ENCODE data around the gene INSL6.

DNA sequence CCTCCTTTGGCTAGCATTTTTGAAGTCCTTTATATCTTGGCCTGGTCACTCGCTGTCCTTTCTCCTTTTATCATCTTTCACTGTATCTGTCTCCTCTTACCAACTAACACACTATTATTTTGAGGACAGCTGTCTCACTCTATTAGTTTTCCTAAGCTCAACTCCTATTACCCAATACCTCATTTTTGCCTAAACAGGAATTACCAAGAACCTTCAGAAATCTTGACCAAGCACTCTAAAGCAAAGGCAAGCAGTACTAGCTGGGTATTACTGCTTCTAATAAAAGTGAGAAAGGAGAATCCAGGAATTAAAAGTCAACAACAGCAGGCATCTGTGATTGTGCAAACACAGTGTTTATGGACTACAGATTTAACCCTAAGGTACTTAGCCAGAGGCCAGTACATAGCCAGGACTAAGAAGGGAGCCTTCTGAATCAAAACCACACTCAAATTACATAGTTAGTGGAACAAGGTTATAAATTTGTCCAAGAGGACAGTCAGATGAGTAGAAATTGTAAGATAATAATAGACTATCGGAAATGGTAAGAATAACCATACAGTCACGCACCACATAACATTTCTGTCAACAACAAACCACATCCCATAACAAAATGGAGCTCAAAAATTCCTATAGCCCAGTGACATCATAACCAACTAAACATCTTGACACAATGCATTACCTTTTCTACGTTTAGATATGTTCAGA is 8.3 kb downstream of the RFX3 start:
- PRO-cap = no peak

- PRO-cap = no peak
Measured at GRCh38 chr9:3740640-3741103, 214.9 kb upstream of the RFX3 start.

DNA sequence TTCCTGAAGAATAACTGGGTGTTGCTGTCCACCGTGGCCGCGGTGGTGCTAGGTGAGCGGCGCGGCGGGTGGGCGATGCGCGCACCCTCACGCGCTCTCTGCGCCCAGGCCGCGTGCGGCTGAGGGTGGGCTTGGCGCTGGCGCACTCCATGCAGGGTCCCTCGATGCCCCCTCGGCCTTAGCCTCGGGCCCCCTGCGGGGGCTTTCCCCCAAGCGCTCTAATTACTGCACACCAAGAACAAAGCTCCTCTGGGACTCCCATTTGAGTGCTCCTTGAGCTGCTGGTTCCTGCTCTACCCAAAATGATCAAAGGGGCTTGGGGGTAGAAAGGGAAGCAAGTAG is 422 bp downstream of the SLC1A1 start:
- PRO-cap = no peak

DNA sequence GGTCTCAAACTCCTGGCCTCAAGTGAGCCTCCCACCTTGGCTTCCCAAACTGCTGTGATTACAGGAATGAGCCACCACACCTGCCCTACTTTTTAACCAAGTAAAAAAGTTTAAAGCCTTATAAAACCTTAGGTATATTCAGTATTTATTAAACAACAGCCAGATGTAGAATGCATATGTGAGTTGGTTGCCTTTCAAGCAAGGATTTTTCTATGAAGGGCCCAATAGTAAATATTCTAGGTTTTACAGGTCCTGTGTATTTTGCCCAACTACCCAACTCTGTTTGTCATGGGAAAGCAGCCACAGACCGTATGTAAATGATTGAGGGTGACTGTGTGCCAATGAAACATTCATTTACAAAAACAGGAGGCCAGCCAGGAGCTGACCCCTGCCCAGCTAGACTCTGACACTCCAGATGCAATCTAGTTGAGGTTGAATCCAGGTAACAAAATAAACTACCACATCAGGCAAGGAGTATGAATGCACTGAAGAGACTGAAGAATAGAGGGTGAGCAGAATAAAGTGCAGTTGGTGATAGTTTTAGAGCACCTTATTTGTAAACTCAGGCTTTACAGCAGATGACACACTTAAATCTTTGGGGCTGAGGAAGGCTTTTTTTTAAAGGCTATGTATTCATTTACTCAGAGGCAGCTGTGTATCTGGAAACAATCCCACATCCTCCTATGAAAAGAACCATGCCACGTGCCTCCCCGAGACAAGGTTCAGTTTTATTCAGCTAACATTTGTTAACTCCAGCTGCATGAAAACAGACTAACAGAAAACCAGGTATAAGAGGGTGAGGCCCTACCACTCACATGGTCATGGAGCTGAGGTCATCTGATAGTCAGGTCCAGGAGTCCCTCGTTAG is 60.6 kb downstream of the SLC1A1 start:
- PRO-cap = no peak

GRCh38 chr9:4661360-4662073 is 577 bp upstream of the PLPP6 start:
- PRO-cap = no peak

DNA sequence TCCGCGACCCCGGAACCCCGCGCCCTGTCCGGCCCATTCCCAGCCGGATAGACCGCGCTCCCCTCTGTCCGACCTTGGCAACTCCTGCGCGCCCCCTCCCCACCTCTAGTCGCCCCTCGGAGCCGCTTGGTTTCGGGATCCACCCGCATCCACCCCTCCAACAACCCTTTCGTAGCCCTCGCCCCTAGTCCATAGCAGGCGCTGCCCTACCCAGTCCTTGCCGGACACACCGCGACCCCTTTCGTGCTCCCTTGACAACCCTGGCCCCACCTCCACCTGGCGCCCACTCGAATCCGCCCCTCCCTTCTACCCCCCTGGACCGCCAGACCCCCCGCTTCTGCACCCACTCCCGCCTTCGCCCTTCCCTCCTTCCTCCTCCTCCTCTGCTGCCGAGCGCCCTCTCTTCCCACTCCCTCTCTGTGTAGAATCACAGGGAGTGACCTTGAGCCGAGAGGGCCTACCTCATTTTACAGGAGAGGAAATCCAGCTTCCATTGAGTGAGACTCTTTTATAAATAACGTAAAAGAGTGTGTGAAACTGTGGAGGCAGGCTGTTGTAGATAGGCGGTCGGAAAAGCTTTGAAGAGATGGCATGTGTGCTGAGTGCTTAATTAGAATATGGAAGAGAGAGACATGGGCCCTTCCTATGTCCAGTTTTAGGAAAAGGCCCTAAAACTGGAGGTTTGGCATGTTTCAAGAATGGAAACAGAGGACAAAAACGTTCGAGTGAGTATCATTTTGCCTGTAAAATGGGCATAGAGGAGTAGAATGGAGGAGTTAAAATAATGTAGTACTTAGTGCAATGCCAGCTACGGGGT is 717 bp upstream of the AK3 start:
- PRO-cap = no peak

DNA sequence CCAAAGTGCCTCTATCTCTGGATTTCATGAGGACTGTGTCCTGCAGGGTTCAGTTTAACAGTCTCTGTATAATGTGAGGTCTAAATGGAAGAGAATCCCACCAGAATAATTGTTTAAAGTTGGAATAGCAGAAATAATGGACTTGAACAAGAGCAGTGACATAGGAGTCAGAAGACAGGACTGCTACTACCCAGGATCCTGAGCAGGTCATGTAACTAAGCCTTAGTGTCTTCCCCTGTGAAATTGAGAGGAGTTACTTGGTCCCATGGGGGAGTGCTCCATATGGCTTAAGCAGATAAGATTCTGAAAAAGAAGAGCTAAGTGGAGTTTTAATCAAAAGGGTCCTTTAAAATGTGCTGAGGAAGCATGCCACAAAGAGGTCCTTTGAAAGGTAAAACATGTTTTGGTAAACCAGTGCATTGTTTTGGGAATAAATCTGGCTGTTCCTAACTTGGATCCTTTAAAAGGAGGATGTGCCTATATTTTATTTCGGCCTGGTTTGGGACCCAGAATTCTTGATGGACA is 5.5 kb downstream of the RCL1 start:
- PRO-cap = no peak

GRCh38 chr9:4839406-4840446 is 47.0 kb downstream of the RCL1 start:
- PRO-cap = no peak

DNA sequence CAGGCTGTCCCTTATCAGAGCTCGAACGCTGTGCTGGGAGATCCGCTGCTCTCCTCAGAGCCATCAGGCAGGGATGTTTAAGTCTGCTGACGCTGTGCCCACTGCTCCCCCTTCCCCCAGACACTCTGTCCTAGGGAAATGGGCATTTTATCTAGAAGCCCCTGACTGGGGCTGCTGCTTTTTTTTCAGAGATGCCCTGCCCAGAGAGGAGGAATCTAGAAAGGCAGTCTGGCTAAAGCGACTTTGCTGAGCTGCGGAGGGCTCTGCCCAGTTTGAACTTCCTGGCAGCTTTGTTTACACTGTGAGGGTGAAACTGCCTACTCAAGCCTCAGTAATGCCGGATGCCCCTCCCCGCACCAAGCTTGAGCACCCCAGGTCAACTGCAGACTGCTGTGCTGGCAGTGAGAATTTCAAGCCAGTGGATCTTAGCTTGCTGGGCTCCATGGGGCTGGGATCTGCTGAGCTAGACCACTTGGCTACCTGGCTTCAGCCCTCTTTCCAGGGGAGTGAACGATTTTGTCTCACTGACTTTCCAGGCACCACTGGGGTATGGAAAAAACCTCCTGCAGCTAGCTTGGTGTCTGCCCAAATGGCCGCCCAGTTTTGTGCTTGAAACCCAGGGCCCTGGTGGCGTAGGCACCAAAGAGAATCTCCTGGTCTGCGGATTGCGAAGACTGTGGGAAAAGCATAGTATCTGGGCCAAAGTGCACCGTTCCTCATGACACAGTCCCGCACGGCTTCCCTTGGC is 83.3 kb upstream of the JAK2 start:
- PRO-cap = no peak

- PRO-cap = bidirectional peak, plus-strand start at chr9:4984821, minus-strand start at chr9:4984672
Measured at GRCh38 chr9:4984003-4984706, 917 bp upstream of the JAK2 start.

- PRO-cap = no peak
Measured at GRCh38 chr9:5134157-5134739, 51.2 kb downstream of the INSL6 start.

- PRO-cap = no peak
Measured at GRCh38 chr9:5134740-5136015, 50.3 kb downstream of the INSL6 start.

DNA sequence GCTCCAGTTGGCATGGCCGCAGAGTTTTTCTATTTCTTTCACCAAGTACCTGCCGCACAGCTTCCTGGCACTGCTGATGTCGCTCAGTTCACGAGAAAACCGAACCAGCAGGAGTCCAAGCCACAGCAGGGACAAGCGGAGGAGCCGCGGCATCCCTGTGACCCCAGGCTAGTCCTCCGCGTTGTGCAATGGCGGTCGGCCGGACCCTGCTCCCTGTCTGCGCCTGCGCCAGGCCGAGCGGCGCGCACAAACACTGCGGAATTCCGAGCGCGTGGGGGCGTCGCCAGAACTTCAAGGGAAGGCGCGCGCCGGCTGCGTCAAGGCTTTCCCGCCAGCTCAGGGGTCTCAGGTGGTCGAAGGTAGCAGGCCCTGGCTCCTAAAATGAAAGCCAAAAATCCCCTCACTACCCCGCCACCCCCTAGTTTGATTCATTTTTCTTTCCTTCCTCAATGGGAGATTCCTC is at the start of gene INSL6:
Gene INSL6 (minus strand): TSS at position 190 of the 463 bp plus-strand sequence.
- PRO-cap = no peak

- PRO-cap = no peak
Measured at GRCh38 chr9:5438290-5438753, 597 bp upstream of the PLGRKT start.

DNA sequence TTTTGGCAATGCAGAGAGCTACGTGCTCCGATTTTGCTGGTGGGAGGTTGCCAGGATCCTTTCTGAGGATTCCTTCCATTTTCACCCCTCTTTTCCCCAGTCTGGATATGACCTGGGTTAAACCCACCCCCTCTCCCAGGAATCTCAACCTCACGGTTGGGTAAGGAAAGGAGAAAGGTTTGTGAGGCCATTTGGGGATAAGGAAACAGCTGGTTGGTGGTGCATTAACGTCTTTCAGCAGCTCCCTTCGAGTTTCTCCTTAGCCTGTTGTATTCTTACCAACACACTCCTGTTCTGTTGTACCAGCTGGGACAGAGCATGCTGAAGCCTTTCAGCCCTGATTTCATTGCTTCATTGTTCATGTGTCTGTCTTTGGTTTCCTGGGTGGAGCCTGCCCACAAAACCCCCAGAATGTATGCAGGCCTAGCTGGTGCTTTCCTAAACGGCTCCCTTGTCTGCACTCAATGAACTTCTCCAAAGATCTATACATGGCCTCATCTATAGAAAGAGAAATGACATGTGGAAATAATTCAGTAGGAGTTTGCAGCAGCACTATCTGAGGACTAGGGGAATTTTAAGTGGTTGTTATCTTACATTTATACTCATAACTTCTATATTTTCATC is 47.8 kb downstream of the PDCD1LG2 start:
- PRO-cap = no peak

- PRO-cap = bidirectional peak, plus-strand start at chr9:5628781, minus-strand start at chr9:5628642; bidirectional peak, plus-strand start at chr9:5629109, minus-strand start at chr9:5628991
Measured at GRCh38 chr9:5628484-5629046, 342 bp upstream of the RIC1 start.

- PRO-cap = no peak
Measured at GRCh38 chr9:5773740-5774277, 59.1 kb downstream of the ERMP1 start.

DNA sequence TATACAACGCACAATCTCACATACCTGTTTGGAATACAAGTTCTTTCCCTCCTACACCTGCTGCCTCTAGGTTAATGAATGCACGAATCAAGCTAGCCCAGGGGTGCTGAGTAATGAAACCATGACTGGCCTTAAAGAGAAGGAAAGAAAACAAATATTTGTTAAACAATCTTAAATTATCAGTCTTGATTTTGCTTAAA is 9.1 kb downstream of the ERMP1 start:
- PRO-cap = no peak

GRCh38 chr9:5844544-5845120 is 11.7 kb upstream of the ERMP1 start:
- PRO-cap = no peak

DNA sequence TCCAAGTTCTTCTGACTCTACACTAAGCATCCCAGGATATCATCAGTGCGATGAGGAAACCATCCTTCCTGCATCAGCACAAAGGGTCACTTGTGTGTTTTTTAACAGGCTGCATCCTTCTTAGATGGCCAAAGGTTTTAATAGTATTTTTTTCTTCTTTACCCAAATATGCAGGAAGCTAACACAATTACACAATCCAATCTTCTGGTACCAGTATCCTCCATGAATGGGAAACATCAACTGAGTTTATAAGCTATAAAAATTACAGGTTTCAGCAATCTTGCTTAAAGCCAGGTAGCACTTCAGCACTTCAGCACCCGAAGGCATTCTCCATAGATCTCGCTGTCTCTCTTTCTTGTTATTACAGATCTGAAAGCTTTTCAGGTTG is 8.1 kb downstream of the MLANA start:
- PRO-cap = no peak